Measurements from ENCODE around the gene TEPP.

- PRO-cap, result no peak
- RAMPAGE, long total RNA, result no peak
These were observed 10.2 kb upstream of the DRC7 start for GRCh38 chr16:57684242-57685063.

DNA sequence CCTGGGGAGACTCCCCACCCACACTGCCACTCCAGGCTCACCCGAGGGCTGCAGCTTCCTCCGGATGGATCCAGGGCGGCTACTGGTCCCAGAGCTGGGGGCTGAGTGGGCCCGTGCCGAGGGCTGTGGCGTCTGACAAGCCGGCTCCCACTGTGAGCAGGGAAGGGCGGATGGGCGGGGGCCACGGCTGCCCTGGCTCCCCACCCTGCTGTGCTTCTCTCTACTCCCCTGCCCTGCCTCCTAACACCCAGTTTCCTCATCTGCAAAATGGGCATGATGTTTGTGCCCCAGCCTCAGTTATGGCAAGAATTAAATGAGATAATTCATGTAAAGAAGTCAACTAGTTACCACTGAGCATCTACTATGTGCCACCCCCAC lies 24.1 kb downstream of the KATNB1 start:
- PRO-cap, result no peak
- RAMPAGE, long total RNA, result no peak

DNA sequence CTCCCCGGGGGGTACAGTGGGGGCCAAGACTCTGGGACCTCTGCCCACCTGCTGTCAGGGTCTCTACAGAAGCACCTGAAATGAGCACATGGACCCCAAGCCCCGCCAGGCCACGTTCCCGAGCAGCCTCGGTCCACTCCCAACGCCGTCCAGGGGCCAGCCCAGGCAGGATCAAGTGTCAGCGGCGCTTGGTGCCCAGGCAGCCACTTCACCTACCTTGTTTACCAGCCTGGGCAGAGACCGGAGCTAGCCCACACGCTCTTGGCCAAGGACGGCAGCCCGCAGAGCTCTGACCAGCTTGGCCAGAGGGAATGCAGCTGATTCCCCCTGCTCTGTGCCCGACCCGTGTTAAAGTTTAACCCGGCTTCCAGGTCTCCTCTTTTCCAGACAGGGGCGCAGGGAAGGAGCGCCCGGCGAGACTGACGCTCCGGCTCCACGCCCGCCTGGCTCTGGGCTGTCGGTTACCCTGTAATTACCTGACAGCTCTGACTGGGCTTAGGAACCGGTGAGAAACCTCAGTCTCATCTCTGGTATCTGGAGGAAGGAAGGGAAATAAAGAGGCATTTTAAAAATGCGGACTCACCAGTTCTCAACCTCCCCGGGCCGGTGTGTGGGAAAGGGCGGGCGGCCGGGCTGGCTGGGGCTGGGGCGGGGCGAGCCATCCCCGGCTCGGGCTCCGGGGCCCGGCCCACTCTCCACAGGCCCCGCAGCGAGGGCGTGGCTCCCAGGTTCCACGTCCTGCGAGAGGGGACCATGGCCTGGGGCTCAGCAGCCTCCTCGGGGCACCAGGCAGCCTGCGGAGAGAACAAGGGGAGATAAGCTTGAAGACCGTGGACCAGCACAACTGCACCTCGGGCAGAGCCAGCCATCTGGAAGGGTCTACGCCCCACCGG lies 4.6 kb downstream of the KIFC3 start:
- PRO-cap, result no peak
- RAMPAGE, long total RNA, result no peak

DNA sequence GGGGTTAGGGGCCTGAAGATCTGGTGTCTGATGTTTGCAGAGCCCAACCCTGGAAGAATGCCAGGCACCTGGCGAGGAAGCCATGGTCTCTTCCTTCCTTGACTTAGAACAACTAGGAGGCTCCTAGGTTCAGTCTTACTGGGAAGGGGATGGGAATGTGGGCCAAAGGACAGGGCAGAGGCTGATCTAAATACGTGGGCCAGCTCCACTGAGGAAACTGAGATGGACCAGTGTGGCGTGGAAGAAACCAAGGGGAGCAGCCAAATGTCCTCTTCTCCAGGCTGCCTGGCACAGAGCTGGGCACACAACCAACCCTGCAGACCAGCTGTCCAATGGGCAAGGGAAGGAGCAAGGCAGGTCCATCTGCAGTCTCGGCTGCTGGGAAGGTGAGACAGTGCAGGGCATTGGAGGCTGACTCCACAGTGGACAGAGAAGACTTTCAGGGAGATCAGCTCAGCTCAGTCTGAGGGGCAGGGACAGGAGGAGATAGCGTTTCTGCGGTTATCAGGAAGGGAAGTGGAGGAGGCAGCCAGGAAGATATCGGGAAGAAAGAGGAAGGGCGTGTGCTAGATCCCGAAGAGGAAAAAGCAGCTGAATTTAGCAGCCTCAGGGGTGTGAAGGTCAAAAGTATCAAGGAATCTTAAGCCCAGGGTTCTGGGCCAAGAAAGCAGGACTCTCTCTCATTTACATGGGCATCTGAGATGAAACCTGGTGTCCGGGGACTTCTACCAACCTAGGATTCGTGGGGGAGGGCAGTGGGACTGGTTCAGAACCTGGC lies 2.0 kb downstream of the KIFC3 start:
- PRO-cap, result no peak
- RAMPAGE, long total RNA, result no peak

GRCh38 chr16:57976231-57977025 lies at the start of gene TEPP:
Gene TEPP (plus strand): TSS chr16:57976544.
- PRO-cap, result no peak
- RAMPAGE, long total RNA, result no peak

- PRO-cap, result no peak
- RAMPAGE, long total RNA, result no peak
These were observed 468 bp downstream of the ZNF319 start for GRCh38 chr16:57999876-58000531.

GRCh38 chr16:58160404-58161650 lies 31.6 kb upstream of the CFAP20 start:
- PRO-cap, result no peak
- RAMPAGE, long total RNA, result no peak

DNA sequence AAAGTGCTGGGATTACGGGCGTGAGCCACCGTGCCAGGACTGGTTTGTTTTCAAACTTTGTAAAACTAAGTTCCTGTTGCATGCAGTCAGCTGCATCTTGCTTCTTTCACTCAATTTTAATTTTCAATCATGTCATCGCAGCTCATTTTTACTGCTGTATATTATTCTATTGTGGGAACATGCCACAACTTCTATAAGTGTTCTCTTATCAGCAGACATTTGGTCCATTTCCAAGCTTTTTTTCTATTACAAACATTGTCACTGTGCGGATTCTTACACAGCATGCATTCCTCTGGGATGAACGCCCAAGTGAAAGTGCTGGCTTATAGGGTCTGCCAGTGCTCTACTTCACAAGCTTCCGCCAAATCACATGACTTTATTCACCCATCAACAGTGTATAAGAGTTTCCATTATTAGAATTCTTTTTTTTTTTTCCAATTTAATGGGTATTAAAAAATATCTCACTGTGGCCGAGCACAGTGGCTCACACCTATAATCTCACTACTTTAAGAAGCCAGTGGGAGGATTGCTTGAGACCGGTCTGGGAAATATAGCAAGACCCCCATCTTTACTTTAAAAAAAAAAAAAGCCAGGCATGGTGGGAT lies 22.8 kb downstream of the GINS3 start:
- PRO-cap, result no peak
- RAMPAGE, long total RNA, result no peak

DNA sequence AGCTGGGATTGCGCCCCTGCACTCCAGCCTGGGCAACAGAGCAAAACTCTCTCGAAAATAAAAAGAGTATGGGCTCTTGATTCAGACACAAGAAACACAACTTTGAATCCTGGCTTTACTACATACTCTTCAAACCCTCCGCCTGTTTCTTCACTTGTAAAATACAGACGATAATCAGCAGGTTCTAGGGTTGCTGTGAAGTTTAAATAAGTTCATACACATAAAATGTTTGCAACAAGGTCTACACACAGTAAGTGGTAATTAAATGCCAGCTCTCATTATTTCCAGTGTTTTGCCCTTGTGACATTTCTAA lies 32.0 kb downstream of the GINS3 start:
- PRO-cap, result no peak
- RAMPAGE, long total RNA, result no peak

GRCh38 chr16:58465658-58466099 lies 34.3 kb upstream of the NDRG4 start:
- PRO-cap, result no peak
- RAMPAGE, long total RNA, result no peak

DNA sequence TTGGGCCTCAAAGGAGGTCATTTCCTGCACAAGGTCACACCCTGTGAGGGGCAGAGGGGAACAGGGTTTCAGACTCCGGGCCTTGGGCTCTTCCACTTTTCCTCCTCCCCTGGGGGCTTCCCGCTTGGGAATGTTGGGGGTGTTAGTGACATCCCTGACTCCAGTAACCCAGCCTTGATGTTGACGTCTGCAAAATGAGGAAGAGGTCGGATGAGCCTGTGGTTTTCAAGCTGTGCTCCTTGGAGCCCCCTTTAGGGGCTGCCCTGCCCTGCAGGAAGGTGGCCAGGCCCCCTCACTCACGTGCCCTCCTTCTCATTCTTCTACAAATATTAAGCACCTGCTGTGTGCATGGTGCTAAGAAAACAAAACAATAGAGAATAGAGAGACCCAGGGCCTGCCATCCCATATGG lies 7.2 kb downstream of the NDRG4 start:
- PRO-cap, result no peak
- RAMPAGE, long total RNA, result no peak

GRCh38 chr16:58544979-58545555 lies 29.8 kb downstream of the SETD6 start:
- PRO-cap, result no peak
- RAMPAGE, long total RNA, result no peak

DNA sequence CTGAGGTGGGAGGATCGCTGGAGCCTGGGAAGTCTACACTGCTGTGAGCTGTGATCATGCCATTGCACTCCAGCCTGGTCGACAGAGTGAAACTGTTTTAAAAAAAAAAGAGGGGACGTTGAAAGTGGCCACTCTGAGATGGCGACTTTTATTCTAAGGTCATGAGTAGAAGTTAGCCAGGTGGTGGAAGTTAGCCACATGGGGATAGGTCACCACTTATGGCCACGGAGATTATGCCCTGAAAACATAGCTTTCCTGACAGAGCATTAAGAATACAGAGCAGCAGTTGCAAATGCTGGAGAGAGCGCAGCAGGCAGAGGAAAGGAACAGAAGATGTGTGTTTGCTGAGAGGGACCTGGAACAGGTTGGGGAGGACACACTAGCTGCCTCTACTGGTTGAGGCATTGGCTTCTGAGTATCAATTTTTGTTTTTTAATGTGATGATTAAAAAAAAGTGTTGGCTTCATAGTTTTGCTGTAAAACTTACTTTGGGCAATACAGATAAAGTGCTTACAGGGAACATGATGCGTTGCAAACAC lies 118.3 kb upstream of the GOT2 start:
- PRO-cap, result no peak
- RAMPAGE, long total RNA, result no peak

DNA sequence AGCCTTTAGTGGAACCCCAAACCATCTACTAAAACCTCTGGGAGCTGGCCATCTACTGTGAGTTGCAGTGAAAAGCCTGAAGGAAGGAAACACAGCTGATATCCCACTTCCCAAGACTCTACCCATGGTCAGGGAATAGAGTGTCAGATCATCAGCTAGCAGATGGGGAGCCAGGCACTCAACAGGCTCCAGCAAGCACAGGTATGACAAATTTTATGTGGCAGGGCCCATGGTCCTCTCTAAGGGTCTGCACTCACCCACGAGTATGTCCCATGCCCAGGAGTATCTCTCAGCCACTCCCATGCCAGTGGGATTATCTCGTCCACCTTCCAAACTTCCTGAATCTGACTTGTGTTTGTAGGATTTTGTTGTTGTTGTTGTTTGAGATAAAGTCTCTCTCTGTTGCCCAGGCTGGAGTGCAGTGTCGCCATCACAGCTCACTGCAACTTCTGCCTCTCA lies 1462.9 kb downstream of the CDH8 start:
- PRO-cap, result no peak
- RAMPAGE, long total RNA, result no peak

- PRO-cap, result no peak
- RAMPAGE, long total RNA, result no peak
These were observed 918.5 kb downstream of the CDH8 start for GRCh38 chr16:61117794-61118148.

DNA sequence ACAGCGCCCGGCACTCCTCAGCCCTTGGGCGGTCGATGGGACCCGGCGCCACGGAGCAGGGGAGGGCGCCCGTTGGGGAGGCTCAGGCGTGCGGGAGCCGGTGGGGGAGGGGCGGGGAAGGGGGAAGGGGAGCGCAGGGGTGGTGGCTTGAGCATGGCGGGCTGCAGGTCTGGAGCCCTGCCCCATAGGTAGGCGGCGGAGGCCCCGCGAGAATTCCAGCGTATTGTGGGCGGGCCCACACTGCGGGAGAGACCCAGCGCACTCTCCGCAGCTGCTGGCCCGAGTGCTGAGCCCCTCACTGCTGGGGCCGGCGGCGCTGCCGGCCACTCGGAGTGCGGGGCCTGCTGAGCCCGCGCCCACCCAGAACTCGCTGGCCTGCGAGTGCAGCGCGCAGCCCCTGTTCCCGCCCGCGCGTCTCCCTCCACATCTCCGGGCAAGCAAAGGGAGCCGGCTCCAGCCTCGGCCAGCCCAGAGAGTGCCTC lies 907.5 kb downstream of the CDH8 start:
- PRO-cap, result no peak
- RAMPAGE, long total RNA, result no peak

GRCh38 chr16:61445614-61445940 lies 590.7 kb downstream of the CDH8 start:
- PRO-cap, result no peak
- RAMPAGE, long total RNA, result no peak

GRCh38 chr16:61491811-61492117 lies 544.5 kb downstream of the CDH8 start:
- PRO-cap, result no peak
- RAMPAGE, long total RNA, result no peak

- PRO-cap, result no peak
- RAMPAGE, long total RNA, result no peak
These were observed 117.9 kb downstream of the CDH8 start for GRCh38 chr16:61918031-61919071.

DNA sequence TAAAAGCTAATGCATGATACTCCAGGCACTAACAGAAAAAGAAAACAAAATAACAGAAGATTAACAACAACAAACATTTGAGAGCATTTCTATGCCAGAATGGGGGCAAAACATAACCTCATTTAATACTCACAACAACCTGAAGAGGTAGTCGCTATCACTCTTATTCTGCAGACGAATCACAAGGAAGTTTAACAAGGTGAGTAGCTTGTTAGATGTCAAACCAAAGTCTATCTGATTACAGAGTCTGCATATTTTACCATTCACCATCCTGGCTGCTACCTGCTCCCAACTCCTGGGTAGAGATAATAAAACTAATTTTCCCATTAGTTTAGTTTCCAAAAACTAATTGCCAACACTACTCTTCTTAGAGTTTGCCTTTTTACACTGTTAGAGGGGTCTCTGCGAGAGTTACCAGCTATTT lies 904.8 kb downstream of the CDH11 start:
- PRO-cap, result no peak
- RAMPAGE, long total RNA, result no peak